Colon Carcinoma Metastatic in the Lung (tissue), 2 donors: ENCODE results near the genes GLMN and DIPK1A.

- PRO-cap, 2 experiments: no peak in any of the 2 experiments
Measured at GRCh38 chr1:91386986-91387592, 17.5 kb downstream of the HFM1 start.

- PRO-cap, 2 experiments: no peak in any of the 2 experiments
Measured at GRCh38 chr1:91555781-91556538, 55.3 kb downstream of the CDC7 start.

DNA sequence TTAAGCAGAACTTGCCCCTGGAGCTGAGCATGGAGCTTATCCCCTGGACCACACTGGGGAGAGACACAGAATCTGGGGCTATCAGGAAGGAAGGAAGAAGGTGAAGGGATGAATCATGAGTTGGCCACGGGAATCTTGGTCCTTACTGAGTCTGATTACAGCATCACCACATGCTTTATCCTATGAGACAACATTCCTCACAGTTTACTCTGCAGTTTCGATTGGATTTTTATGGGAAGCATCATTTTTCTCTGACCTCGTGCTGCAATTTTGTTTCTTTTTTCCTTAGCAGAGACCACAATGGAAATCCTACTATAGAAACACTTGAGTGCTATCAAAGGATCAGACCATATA, 81.9 kb downstream of the CDC7 start:
- PRO-cap, 2 experiments: no peak in any of the 2 experiments

- PRO-cap, 2 experiments: no peak in any of the 2 experiments
Measured at GRCh38 chr1:91591260-91591714, 90.6 kb downstream of the CDC7 start.

DNA sequence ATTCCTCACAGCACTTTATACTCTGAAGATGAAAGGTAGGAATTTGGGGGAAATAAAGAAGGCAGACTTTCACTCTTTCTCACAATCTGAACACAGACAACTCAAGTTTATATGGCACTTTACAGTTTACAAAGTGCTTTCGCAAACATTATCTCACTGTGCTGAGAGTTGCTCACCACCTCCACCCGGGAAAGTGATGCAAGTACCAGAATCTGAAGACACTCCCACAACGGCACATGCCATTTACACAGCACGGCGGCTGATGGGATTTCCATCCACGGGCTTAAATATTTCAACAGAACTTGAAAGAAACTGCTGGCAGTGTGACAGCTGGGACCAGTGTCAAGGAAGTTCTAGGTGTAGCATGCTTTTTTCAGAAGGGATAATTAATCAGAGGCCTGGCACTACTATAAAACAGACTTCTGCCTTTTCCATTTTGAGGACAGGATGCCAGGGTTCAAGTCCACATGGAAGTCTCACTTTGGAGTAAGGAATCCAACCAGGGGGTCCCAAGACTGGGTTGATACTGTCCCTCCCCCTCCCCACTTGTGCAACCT, 155.1 kb downstream of the TGFBR3 start:
- PRO-cap, 2 experiments: no peak in any of the 2 experiments

- PRO-cap, 2 experiments: no peak in any of the 2 experiments
Measured at GRCh38 chr1:91792444-91793257, 93.3 kb downstream of the TGFBR3 start.

GRCh38 chr1:92278213-92279082, 20.3 kb downstream of the GLMN start:
- PRO-cap, 2 experiments: no peak in any of the 2 experiments

- PRO-cap, 2 experiments: peak in 2 of 2 experiments; most common plus-strand start chr1:92299059 (in 2); most common minus-strand start chr1:92298974 (in 1)
Measured at GRCh38 chr1:92298420-92299617, at the start of gene GLMN. Gene GLMN, minus strand, starts transcription at chr1:92298987.

DNA sequence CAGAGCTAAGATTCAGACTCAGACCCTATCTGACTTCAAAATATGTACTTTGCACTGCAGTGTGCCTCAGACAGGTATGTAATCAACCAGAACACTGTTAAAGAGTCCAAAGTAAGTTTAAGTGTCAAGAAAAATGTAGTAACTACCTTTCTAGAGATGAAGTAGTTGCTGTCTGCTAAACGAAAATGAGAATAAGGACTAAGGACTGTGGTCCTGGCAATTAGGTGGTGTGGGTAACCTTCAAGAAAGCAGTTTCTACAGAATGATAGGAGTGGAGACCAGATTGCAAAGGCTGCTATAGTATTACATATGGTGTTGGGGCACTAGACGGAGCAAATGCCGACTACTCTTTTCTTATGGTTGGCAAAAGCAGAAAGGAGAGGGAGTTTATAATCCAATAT, 61.2 kb downstream of the RPAP2 start:
- PRO-cap, 2 experiments: no peak in any of the 2 experiments

DNA sequence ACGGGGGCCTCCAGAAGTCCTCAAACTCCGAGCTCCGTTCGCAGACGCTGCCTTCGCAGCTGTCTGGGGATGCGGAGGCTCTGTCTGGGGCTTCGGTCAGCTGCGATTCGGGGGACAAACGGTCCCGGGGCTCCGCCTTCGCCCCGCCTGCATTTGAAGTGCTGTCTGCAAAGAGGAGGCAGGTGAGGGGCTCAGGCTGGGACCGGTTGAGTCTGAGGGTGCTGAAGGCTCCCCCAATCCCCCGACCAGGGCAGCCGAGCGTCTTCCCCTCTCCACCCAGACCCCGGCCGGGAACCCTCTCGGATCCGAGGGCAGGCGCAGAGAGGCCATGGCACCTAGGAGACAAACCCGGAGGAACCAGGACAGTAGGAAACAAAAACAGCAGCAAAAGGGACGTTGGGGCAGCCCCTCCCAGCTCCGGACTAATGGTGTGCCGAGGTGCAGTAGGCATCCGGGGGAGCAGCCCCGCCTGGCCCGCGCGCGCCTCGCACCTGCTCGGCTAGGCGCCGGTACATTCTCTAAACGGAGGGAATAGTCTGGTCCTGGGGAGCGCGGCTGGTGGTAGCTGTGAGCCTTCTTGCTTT, 3.8 kb downstream of the GFI1 start:
- PRO-cap, 2 experiments: no peak in any of the 2 experiments

GRCh38 chr1:92485785-92486425, 820 bp downstream of the GFI1 start:
- PRO-cap, 2 experiments: peak in 2 of 2 experiments; most common plus-strand start chr1:92485992 (in 2); most common minus-strand start chr1:92485876 (in 2)

- PRO-cap, 2 experiments: no peak in any of the 2 experiments
Measured at GRCh38 chr1:92535998-92536670, 49.4 kb upstream of the GFI1 start.

DNA sequence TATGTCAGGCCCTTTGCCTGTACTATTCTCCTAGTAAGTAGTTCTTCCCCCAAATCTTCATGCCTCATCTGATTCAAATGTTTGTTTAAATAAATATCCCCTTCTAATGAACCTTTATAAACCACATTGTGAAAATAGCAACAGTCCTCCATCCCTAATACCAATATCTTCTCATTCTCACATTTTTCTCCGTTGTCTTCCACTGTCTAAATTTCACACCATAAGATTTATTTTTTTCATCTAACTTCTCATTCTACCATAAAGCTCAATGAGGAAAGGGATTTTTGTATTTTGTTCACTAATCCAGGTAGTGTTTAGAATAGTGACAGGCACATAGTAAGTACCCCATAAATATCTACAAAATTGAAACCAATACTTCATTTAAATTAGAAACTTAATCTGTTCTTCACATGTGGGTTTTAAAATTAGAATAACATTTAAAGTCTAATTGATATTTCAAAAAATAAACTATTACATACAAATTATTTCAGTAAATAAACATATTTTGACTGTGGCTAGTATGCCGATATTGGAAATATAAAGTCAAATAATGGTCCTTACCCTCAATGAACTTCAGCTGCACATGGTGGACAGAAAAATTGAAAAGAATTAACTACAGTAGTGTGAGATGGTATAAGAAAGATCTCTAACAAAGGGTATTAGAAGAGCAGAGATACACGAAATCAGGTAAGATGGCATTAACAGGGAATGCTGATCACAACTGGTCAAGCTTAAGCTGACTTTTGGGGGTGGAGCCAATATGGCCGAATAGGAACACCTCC, 101.9 kb upstream of the GFI1 start:
- PRO-cap, 2 experiments: no peak in any of the 2 experiments

DNA sequence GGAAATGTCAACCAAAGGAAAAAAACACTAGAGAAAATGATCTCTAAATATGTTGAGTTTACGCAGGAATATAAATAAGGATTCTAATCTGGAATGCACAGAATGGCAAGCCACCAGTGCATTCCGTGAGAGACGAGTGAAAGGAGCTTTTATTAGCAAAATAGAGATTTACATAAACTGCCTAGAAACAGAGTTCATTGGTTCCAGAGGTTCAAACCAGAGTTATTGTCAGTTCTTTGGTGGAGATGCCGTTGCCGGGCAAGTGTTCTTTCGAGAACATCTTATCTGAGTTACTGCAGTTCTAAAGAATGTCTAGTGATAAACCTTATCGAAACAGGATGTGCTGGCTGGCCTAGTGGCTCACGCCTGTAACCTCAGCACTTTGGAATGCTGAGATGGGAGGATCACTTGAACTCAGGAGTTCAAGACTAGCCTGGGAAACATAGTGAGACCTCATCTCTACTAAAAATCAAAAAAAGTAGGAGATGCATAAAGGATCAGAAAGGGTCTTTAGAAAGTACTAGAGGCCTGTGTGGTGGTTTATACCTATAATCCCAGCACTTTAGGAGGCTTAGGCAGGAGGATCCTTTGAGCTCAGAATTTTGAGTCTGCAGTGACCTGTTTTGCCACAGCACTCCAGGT, 19.9 kb upstream of the EVI5 start:
- PRO-cap, 2 experiments: no peak in any of the 2 experiments

DNA sequence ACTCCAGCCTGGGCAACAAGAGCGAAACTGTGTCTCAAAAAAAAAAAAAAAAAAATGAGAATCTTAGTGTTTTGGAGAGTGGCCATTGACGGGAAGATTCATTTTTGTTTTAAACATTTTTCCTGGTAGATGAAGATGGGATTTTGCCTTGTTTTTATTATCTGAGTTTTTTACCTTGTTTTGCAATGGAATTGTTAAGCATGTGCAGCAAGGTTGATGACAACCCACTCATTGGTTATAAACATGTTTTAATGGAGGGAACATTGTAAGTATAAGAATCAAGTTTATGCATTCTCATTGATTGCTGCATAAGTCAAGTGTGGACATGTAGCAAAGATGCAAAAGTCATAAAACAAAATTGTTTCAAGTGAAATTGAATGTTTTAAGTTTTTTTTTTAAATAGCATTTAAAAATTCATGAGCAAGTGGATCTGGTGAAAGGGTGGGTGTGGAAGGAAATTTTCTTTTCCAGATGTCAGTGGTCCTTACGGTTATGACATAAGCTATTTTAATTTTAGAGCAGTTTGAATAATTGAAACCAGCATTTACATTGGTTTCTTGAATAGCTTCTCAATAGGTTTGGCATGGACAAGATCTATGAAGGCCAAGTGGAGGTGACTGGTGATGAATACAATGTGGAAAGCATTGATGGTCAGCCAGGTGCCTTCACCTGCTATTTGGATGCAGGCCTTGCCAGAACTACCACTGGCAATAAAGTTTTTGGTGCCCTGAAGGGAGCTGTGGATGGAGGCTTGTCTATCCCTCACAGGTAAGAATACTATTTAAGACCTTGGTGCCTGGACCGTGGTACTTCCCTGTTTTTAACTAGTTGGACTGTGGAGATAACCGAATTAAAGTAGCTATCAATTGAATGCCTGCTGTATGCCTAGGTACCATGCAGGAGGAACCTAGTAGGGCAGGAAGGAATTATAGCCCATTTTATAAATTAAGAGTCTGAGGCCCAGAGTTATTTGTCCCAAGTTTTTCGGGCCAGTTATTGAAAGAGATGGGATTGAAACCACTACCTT, 4.1 kb downstream of the RPL5 start:
- PRO-cap, 2 experiments: no peak in any of the 2 experiments

GRCh38 chr1:92960999-92961917, at the start of gene DIPK1A:
Gene DIPK1A, minus strand, starts transcription at chr1:92961462.
- PRO-cap, 2 experiments: peak in 2 of 2 experiments; most common plus-strand start chr1:92961592 (in 2); most common minus-strand start chr1:92961456 (in 1)

DNA sequence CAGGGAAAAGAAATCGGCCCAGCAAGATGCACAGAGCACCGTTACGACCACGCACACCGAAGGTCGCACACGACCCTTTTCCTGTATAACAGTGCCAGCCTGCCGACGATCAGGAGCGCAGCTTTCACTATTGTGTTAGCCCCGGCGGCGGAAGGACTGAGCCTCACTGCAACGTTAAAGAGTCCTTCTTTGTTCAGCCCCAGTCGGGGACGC, 214 bp upstream of the MTF2 start:
- PRO-cap, 2 experiments: peak in 2 of 2 experiments; most common minus-strand start position 158 of the sequence (in 1)

DNA sequence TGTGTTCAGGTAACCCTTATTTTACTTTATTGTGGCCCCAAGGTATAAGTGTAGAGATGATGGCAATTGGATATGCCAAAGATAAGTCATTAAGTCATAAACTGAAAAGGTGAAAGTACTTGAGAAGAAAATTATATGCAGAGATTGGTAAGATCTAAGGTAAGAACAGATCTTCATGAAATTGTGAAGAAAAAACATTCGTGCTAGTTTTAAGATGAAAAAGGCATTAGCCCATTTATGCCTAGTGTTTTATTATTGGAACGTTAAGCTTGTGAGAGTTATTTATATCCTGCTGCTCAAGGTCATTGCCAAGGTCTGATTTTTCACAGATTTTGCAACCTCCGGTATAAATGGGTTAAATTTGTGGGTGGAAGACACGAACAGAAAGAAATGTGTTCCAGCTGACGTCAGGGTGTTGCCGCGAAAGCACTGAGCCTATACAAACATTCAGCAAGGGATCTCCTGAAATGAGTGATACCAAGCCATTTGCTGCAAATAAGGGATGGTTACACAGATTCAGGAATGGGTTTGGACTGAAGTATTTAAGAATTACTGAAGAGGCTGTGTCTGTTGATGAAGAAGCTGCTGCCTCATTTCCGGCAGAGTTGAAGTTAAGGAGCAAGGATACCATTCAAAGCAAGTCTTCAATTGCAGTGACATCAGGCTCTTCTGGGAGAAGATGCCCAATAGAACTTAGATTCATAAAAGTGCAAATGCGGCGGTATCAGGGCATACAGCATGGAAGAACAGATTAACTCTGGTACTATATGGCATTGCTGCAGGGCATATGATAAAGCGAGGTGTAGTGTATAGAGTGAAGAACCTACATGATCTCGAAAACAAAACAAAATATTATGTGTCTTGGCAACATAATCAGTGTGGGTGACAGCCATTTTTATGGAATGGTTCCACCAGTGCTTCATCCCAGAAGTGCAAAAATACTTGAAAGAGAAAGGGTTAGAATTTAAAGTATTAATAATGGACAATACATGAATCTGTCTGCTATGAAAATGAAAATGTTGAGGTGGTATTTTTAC, 32.1 kb downstream of the TMED5 start:
- PRO-cap, 2 experiments: no peak in any of the 2 experiments

GRCh38 chr1:93253238-93253533, 72.7 kb downstream of the CCDC18 start:
- PRO-cap, 2 experiments: no peak in any of the 2 experiments

GRCh38 chr1:93446598-93447515, 1.1 kb upstream of the FNBP1L start:
- PRO-cap, 2 experiments: peak in 2 of 2 experiments; most common plus-strand start chr1:93447000 (in 1)